Neural cell (in vitro differentiated cells): ENCODE measurements around a stretch of chr3.

DNA sequence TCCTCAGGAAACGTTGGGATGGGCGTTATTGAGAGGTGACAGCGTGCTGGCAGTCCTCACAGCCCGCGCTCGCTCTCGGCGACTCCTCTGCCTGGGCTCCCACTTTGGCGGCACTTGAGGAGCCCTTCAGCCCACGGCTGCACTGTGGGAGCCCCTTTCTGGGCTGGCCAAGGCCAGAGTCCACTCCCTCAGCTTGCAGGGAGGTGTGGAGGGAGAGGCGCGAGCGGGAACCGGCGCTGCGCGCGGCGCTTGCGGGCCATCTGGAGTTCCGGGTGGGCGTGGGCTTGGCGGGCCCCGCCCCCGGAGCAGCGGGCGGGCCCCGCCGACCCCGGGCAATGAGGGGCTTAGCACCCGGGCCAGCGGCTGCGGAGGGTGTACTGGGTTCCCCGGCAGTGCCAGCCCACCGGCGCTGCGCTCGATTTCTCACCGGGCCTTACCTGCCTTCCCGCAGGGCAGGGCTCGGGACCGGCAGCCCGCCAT, 54.5 kb downstream of the SUCNR1 start:
- RAMPAGE, long total RNA, result no peak

GRCh38 chr3:152240972-152241628, 27.6 kb upstream of the MBNL1 start:
- RAMPAGE, long total RNA, result no peak

- RAMPAGE, long total RNA, result no peak
Measured at GRCh38 chr3:152245404-152246292, 23.1 kb upstream of the MBNL1 start.

- RAMPAGE, long total RNA, result no peak
Measured at GRCh38 chr3:152253998-152254515, 14.7 kb upstream of the MBNL1 start.

- RAMPAGE, long total RNA, result no peak
Measured at GRCh38 chr3:152270843-152271356, 2.2 kb downstream of the MBNL1 start.

DNA sequence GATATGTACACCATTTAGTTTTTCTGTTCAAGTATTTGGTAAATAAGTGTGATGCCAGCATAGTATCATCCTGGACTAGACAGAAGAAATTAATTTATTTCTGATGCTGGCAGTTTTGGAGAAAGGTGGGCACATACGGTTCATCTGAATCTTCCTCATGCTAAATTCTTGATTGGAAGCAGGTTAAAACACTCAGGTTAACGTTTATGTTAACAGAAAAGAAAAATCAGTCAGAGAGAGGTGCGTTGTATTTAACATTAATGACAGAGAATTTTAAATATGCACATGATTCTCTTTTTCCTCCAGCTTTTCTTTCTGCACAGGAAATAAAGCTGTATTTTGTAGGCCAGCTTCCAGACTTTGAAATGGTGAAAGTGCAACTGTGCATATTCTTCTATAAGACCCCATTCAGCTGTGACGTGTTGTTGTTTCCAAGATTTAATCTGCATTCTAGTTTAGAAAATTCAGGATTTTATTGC, 11.7 kb downstream of the MBNL1 start:
- RAMPAGE, long total RNA, result no peak

GRCh38 chr3:152302370-152303060, 33.8 kb downstream of the MBNL1 start:
- RAMPAGE, long total RNA, result no peak

GRCh38 chr3:152305503-152306823, 37.2 kb downstream of the MBNL1 start:
- RAMPAGE, long total RNA, result no peak

GRCh38 chr3:152307913-152308803, 39.4 kb downstream of the MBNL1 start:
- RAMPAGE, long total RNA, result no peak

GRCh38 chr3:152308804-152309833, 40.4 kb downstream of the MBNL1 start:
- RAMPAGE, long total RNA, result no peak

DNA sequence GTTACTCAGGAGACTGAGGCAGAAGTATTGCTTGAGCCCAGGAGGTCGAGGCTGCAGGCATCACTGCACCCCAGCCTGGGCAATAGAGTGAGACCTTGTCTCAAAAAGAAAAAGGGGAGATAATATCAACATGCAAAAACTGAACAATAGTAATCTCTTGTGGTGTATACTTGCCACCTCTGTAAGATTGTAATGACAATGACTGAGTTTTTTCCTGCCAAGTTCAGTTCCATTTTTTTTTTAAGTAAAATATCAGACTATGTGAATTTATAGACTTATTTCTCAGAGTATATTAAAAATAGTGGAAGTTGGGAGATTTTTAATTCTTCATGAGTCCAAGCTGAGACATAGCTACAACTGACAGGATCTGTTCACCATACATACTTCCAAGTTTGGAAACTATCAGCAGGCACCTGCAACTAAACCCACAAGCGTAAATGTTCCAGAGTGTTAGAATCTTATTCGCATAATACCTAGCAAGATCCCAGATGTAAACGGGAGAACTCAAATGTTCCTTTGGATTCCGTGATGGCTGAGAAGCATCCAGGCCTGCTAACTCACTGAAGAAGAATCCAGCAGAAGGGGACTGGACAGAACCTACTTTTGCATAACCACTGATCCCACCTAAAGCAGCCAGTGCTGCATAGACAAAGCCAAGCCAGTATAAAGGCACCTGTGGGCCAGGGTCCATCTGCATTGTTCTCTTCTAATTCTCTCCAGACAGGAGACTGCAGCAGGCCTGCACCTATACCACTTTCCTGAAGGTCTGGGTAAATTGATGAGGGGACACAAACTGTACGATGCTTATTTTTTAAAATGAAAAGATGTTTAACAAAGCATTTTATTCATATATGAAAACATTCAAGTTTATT, 71.7 kb downstream of the MBNL1 start:
- RAMPAGE, long total RNA, result no peak

GRCh38 chr3:152346726-152347996, 78.4 kb downstream of the MBNL1 start:
- RAMPAGE, long total RNA, result no peak

- RAMPAGE, long total RNA, result no peak
Measured at GRCh38 chr3:152360796-152361339, 92.1 kb downstream of the MBNL1 start.

- RAMPAGE, long total RNA, result no peak
Measured at GRCh38 chr3:152372505-152373620, 104.1 kb downstream of the MBNL1 start.

- RAMPAGE, long total RNA, result no peak
Measured at GRCh38 chr3:152382332-152382712, 113.6 kb downstream of the MBNL1 start.

GRCh38 chr3:153052002-153052605, 109.9 kb upstream of the RAP2B start:
- RAMPAGE, long total RNA, result no peak

GRCh38 chr3:153221523-153222244, 59.7 kb downstream of the RAP2B start:
- RAMPAGE, long total RNA, result no peak

DNA sequence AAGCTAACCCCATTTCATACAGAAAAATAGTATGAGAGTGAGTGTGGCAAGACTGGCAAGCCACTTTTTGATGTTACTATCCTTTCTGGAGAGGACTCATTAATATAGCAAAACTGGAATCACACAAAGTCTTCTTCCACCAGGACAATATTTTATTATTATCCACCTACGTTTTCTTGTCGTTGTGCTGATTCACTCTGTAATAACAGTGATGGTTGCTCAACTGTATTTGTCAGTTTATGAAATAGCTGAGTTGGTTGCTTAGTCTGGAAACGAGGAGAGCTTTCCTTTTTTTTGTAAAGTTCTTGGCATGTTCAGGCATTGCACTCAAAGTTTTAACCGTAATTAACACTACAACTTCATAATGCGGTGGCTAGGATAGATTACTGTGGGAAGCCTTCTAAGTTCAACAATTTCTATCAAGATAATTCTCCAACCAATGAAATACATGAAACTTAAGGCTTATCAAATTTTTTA, 131.2 kb downstream of the RAP2B start:
- RAMPAGE, long total RNA, result no peak

GRCh38 chr3:154123848-154124410, 2.7 kb downstream of the ARHGEF26 start:
- RAMPAGE, long total RNA, result no peak

- RAMPAGE, long total RNA, result no peak
Measured at GRCh38 chr3:154246343-154246796, 77.9 kb downstream of the DHX36 start.